Ishikawa (cell line): ENCODE measurements around a stretch of chr9.

GRCh38 chr9:133787654-133788050 lies 49.5 kb upstream of the SARDH start:
- RRBS, result no CpG with 5 or more reads among the region's 7 CpGs

DNA sequence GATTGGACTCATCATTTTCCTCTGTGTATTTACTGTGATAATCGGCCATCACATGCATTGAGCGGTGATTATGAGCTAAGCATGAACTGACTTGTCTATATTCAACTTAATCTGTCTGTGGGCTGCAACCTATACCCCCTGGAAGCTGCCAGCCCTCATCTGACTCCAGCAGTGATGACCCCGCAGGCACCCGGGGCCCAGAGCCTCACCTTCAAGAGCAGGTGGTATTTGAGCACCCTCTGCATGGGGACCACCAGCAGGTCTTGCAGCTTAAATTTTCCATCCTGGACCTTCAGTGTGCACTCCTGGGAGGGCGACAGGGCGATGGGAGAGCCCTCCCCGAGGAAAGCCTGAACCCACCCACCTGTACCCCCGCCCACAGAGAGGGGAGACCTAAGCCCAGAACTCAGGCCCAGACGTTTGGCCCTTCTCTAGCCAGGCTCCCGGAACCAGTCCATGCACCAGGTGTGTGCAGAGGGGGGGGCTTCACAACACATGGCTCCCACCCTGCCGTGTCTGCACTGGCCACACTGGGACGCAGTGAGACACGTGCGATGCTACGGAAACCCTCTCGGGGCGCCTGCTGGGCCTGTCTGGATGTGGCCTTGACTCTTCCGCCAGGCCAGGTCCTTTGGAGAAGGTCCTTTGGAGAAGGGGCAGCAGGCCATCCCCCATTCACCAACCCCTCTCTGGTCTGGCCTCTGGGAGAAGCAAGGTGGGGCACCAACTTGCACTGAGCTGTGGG lies 58.2 kb upstream of the SARDH start:
- RRBS, result no CpG with 5 or more reads among the region's 18 CpGs

- RRBS, result no CpG with 5 or more reads among the region's 25 CpGs
Observed at GRCh38 chr9:133971535-133972485, 20.3 kb downstream of the VAV2 start.

DNA sequence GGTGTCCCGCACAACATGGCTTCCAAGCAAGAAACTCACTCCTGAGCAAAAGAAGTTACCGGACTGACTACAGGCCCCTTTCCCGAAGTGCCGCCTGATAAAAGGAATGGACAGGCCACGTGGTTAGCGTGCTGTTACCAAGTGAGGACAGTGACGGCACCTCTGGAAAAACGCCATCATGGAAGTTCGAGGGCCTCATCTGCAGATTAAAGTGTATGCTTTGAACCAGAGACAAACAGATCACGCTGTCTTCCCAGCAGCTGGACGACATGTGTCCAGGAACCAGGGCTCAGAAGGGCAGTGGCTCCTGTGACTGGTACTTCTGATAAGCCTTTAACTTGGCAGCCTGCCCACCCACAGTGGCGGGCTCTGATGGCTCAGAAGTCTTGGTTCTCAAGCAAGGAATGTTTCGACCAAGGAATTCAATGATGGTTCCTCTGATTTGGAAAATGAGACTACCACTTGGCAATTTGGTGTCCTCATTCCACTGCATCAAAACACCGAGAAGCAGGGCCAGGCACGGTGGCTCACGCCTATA lies 14.5 kb upstream of the BRD3OS start:
- RRBS, result no CpG with 5 or more reads among the region's 16 CpGs

DNA sequence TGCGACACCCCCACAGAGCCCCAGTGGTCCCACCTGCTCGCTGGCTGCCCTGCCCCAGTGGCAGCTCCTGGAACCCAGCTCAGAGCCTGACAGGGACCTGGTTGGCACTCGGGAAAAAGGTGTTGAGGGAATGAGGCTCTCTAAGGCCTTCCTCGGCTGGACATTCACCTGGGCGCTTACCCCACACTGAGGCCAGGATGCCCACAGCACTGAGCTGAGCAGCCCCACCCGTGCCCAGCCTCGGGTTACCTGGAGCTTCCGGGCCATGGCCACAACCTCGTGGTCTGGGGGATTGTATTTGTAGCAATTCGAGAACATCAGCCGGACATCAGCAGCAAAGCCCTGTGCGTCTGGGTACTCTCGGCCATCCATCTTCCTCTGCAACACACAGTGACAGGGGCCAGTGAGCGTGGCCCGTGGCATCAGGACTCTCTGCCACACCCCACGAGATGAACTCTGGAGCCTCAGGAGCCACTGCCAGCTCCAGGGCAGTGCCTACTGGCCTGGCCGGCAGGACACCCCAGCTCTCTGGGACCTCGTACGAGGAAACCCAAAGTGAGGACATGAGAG lies 19.8 kb downstream of the BRD3OS start:
- RRBS, result 91% methylated on average over 4 of the region's 19 CpGs

GRCh38 chr9:134204881-134205668 lies 69.2 kb downstream of the WDR5 start:
- RRBS, result no CpG with 5 or more reads among the region's 19 CpGs

DNA sequence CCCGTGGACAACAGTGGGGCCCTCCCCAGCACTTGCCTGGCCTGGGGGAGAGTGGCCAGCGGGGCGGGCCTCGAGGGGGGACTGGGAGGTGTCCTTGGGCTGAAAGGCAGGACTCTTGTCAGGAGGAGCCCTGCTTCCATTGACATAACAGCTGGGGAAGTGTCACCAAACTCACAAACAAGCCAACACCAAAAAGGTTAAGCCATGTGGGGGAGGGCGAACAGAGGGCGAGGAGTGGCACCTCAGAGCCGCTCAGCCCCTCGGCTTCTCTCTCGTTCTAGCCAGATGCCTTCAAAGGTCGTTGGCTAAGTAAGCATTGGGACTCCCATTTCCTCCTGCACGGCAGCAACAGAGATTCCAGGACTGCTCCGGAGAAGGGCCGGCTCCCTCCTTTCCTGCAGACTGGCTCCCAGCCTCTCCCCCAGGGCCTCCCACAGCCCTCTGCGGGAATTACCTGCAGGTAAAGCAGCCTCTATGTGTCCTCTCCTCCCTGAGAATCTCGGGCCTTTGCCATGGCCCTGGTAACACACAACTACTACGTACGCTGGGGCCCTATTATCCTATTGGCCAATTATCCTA lies 80.5 kb downstream of the WDR5 start:
- RRBS, result no CpG with 5 or more reads among the region's 17 CpGs

GRCh38 chr9:134222526-134223051 lies 86.7 kb downstream of the WDR5 start:
- RRBS, result no CpG with 5 or more reads among the region's 6 CpGs

GRCh38 chr9:134307534-134307994 lies 18.7 kb upstream of the RXRA start:
- RRBS, result no CpG with 5 or more reads among the region's 6 CpGs

GRCh38 chr9:134345789-134346622 lies 19.8 kb downstream of the RXRA start:
- RRBS, result no CpG with 5 or more reads among the region's 24 CpGs

GRCh38 chr9:134353471-134353965 lies 27.3 kb downstream of the RXRA start:
- RRBS, result no CpG with 5 or more reads among the region's 15 CpGs

GRCh38 chr9:134403631-134404897 lies 77.8 kb downstream of the RXRA start:
- RRBS, result 85% methylated on average over 9 of the region's 37 CpGs

DNA sequence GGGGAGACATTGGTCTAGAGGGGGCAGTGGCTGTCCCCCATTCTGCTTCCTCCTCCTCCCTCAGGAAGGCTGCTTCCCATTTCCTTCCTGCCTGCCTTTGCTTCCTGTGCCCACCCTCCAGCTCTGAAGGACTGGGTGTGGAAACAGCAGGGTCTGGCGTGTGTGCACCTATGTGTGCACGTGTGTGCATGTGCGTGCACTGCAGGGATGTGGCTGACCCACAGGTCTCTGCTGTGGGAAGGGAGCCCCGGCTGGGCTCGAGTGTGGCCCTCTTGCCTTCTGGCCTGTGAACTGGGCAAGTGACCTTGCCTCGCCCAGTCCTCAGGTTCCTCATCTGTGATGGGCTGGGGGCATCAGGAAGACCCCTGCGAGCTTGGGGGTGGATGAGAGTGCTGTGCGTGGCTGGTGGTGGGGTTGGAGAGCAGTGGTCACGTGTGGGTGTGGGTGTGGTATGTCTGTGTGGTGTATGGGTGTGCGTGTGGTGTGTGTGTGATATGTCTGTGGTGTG lies 86.6 kb downstream of the RXRA start:
- RRBS, result no CpG with 5 or more reads among the region's 10 CpGs

- RRBS, result 85% methylated on average over 10 of the region's 46 CpGs
Observed at GRCh38 chr9:134455869-134456894, 129.9 kb downstream of the RXRA start.

DNA sequence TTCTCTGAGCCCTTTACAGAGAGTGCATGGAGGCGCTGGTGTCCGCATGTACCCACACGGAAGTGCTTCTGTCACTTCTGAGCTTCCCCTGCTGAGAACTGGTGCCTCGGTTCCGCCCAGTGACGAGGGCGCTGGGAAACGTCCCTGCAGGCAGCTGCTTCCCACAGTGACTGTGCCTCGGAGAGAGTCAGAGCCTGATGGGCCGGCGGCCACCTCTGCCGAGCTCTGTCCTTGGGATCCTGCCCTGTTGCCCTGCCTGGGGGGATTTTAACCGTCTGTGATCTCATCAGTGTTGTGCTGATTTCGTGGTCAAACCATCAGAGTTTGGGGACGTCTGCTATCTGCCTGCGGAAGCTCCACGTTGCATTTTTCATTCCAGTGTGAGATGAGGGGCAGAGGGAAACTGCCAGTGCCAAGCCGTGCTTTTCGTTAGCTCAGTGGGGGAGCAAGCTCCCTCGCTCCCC lies 153.0 kb upstream of the COL5A1 start:
- RRBS, result no CpG with 5 or more reads among the region's 20 CpGs

DNA sequence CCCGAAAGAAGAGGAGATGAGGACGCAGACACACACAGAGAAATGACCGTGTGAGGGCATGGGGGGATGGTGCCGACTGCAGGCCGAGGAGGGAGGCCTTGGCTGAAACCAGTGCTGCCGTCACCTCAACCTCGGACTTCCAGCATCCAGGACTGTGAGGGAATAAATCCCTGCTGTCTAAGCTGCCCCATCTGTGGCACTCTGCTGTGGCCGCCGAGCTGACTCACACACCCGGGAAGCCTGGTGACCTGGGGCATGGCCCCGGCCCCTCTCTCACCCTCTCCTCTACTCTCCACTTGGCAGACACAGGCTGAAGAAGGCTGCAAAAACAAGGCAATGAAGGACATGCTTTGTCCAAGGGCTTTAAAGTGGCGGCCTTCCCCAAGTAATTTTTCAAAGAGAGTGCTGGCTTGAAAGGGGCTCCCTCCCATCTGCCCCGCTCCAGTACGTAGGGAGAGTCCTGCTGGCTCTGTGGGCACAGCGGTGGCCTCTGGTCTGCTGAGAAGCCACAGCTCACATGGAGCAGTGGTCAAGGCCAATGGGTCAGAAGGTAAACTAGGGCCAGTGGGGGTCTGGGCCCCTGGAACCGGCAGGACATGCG lies 4.2 kb upstream of the COL5A1 start:
- RRBS, result no CpG with 5 or more reads among the region's 17 CpGs

DNA sequence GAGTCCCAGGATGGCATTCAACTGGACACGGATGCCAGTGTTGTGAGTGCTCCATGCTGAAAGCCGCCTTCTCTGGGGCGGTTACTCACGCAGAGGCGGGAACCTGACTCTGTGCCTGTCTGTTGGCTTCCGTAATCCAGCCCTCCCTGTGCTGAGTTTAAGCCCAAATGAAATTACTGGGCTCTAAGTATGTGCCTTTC lies 20.2 kb downstream of the COL5A1 start:
- RRBS, result no CpG with 5 or more reads among the region's 6 CpGs

GRCh38 chr9:134712779-134713520 lies 71.3 kb downstream of the COL5A1 start:
- RRBS, result no CpG with 5 or more reads among the region's 17 CpGs

GRCh38 chr9:134765973-134766263 lies 114.7 kb upstream of the FCN2 start:
- RRBS, result no CpG with 5 or more reads among the region's 4 CpGs

- RRBS, result no CpG with 5 or more reads among the region's 17 CpGs
Observed at GRCh38 chr9:134936250-134937122, 18.8 kb upstream of the FCN1 start.